ENCODE results near the gene GINS2.

DNA sequence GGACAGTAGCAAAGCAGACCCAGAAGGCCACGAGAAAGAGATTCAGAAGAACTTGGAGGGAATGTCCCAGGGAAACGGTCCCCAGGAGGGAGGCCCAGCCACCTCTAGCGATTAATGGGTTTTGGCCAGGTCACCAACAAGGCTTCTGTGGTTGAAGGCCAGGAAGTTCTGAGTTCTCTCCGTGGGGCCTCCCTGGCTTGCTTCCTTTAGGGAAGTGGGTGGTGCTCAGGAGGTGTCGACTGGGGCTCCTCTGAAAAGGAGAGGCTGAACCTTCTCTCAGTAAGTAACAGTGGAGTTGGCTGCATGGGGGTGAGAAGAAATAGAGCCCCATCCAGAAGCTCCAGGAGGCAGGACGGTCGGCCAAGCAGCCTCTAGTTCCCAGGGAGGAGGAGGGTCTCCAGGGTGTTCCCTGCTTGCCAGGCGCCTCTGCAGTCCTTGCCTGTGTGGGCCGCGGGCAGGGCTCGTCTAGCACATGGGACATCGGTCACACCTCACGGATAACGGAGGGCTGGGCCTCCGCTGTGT lies 77.0 kb upstream of the GSE1 start:
- RRBS = no CpG with 5 or more reads among the region's 15 CpGs

GRCh38 chr16:85556370-85557447 lies 56.4 kb upstream of the GSE1 start:
- RRBS = 1% methylated on average over 14 of the region's 90 CpGs

GRCh38 chr16:85571449-85572079 lies 41.6 kb upstream of the GSE1 start:
- RRBS = 97% methylated on average over 7 of the region's 16 CpGs

DNA sequence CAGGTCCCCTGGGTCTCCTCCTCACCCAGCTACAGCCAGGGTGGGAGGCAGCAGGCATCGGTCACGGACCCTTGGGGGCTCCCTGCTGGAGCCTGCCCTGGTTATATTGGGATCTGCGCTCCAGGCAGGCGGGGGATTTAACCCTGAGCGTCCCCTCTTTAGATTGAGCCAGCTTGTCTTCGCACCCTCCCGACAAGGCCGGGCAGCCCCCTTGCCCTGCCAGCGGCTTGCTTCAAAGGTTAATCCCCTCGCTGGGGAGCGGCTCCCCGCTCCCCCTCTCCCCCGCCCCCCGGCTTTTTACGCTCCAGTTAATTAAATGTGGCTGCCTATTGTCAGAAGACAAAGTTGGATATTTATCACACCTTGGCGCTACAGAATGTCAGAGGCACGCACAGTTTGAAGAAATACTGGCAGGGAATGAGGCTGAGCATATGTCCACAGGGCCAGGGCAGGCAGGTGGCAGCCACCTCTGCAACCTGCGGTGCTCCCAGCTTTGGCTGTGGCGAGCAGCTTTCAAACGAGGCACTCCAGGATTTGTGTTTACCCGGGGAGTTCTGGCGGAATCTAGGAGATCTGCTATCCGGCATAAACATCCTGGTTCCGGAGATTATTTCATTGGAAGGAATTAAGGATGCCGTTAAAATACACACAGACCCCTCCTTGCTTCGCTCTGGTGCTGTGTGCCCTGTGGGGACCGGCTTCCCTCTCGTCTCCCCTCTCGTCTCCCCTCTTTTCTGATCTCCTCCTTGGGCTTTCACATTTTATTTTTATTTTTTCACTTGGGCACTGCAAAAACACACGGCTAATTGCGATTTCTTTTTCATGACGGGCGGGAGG lies 38.1 kb upstream of the GSE1 start:
- RRBS = 42% methylated on average over 8 of the region's 33 CpGs

GRCh38 chr16:85577494-85578314 lies 35.4 kb upstream of the GSE1 start:
- RRBS = 100% methylated on average over 2 of the region's 21 CpGs

- RRBS = 91% methylated on average over 3 of the region's 19 CpGs
Observed at GRCh38 chr16:85587441-85588087, 25.6 kb upstream of the GSE1 start.

- RRBS = no CpG with 5 or more reads among the region's 9 CpGs
Observed at GRCh38 chr16:85589598-85590032, 23.5 kb upstream of the GSE1 start.

- RRBS = no CpG with 5 or more reads among the region's 49 CpGs
Observed at GRCh38 chr16:85614862-85615732, 2.0 kb downstream of the GSE1 start.

- RRBS = 100% methylated on average over 2 of the region's 22 CpGs
Observed at GRCh38 chr16:85663694-85664541, 24.8 kb downstream of the GINS2 start.

DNA sequence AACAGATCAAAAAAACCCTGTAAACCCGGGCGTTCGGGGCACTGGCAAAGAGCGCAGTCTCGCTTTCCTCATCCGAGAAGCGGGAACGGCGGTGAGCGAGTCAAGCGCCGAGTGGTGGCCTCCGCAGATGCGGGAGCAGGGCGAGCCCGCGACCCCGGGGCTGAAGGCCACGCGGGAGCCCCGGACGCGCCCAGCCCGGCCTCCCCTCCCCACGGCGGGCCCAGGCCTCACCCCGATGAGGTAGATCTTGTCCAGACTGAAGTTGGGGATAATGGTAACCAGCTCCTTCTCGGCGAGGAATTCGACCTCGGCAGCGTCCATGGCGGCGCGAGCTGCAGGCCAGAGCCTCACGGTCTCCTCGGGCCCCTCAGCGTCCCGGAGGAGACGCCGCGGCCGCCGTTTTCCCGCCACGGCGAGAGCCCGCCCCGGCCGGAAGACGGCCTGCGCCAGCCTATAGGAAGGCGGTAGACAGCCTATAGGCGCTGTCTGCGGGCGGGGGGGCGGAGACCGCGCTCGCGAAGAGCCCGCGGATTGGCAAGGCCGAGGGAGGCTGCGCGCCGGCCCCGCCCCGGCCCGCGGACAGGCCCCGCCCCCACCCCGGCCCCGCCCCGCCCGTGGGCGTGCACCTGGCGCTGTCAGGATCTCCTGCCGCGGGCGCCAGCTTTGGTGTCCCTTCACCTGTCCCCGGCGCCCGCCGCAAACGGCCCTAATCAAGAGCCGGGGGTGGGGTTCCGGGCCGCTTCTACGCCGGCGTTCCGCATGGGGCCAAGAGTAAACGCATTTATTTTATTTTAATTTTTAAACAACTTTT lies at the start of gene GINS2:
GINS2 (minus strand) TSS at position 377 of the 811 bp plus-strand sequence.
- RRBS = 1% methylated on average over 24 of the region's 94 CpGs

- RRBS = no CpG with 5 or more reads among the region's 11 CpGs
Observed at GRCh38 chr16:85806564-85807176, 7.2 kb downstream of the COX4I1 start.

- RRBS = no CpG with 5 or more reads among the region's 10 CpGs
Observed at GRCh38 chr16:85868335-85868938, 30.5 kb upstream of the IRF8 start.

- RRBS = no CpG with 5 or more reads among the region's 8 CpGs
Observed at GRCh38 chr16:85910473-85911005, 11.6 kb downstream of the IRF8 start.

GRCh38 chr16:85935669-85936456 lies 36.9 kb downstream of the IRF8 start:
- RRBS = no CpG with 5 or more reads among the region's 21 CpGs

DNA sequence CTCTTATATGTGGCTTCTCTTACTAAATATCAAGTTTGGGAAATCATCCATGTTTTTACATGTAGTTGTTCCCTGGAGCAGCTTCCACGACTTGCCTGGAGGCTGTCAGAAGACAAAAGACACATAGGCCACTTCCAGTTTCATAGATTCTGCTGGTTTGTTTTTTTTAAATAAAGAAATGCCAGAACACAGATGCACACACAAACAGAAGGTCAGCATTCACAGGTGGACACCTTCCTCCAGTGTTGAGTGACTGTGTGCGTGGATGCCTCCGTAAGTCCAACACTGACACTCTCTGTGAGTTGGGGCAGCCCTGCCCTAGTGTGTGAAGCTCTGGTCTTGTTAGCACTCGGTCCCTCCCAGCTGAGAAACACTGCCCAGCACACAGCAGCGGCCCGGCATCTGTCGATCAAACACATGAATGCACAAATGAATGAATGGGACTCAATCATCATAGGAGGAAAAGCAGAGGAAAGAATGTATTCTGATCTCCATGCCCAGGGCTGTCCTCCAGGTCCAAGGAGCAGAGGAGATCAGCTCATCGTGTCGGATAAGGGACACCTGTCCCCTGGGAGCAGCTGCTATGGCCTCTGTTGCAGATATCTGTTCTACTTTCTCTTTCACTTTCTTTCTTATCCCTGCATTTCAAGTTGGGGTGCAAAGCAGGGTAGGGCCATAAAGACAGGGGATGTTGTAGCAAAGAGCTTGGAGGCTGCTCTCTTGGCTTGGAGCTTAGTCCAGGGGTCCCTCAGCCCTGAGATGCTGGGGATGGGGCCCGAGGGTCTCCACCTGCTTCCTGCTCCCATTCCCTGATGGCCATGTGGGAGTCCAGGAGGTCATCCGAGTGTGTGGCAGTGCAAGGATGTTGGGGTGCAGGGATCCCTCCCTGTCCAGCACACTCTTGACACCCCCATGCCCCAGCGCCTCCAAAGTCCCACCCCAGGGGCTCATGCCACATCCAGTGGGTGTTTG lies 88.0 kb downstream of the IRF8 start:
- RRBS = no CpG with 5 or more reads among the region's 12 CpGs

- RRBS = no CpG with 5 or more reads among the region's 12 CpGs
Observed at GRCh38 chr16:86051934-86052294, 153.0 kb downstream of the IRF8 start.

DNA sequence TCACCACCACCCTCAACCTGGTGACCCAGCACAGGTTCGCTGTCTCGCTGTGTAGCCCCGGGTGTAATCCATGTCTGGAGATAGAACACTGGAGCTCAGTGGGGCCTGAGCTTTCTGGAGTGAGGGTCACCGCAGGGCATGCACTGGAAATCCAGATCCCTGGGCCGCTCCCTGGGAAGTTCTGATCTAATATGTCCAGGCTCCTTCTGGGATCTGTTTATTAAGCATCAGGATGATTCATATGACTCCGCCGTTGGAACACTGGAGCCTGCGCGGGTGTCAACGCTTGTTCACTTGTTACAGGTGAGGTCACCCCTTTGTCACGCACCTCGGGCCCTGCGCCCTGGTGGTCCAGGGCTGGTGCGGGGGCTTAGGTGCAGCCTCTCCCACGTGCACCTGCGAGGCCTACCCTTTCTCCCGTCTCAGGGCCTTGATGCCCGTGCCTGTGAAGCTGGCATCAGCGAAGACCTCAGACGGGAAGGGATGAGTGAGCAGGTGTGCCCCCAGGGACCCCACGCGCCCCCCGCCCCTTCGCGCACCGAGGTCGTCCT lies 224.2 kb upstream of the FOXF1 start:
- RRBS = no CpG with 5 or more reads among the region's 27 CpGs

- RRBS = no CpG with 5 or more reads among the region's 11 CpGs
Observed at GRCh38 chr16:86300781-86301106, 209.6 kb upstream of the FOXF1 start.

GRCh38 chr16:86457530-86458258 lies 52.6 kb upstream of the FOXF1 start:
- RRBS = no CpG with 5 or more reads among the region's 12 CpGs

GRCh38 chr16:86466469-86467112 lies 43.7 kb upstream of the FOXF1 start:
- RRBS = no CpG with 5 or more reads among the region's 23 CpGs

All from SK-N-MC (cell line).